Brain (tissue), 1 donor: ENCODE results near the genes ZCWPW1, SRRT and MUC3A.

DNA sequence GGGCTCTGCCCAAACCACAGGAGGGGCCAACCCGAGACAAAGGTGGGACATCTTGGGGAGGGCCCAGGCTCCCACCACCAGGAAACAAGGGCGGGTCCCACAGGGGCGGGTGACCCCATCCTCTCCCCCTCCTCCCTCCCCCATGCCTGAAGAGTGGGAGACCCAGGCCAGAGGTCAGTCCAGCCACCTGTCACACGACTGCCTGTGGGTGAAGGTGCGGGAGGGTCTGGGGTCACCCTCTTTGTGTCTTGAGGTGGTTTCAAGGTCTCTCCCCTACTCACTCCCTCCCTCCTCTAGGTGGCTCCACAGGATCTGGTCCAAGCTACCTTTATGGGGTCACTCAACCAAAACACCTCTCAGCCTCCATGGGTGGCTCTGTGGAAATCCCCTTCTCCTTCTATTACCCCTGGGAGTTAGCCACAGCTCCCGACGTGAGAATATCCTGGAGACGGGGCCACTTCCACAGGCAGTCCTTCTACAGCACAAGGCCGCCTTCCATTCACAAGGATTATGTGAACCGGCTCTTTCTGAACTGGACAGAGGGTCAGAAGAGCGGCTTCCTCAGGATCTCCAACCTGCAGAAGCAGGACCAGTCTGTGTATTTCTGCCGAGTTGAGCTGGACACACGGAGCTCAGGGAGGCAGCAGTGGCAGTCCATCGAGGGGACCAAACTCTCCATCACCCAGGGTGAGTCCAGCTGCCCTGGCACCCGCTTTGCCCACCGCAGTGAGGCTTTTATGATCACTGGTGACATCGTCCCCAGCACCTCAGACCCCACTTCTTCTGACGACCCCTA lies 658 bp downstream of the PILRA start:
- RRBS = no CpG with 5 or more reads among the region's 18 CpGs

GRCh38 chr7:100428173-100429236 lies at the start of gene ZCWPW1:
Gene ZCWPW1 (minus strand): TSS chr7:100428703.
- RRBS = no CpG with 5 or more reads among the region's 80 CpGs

GRCh38 chr7:100563304-100563832 lies 10.3 kb downstream of the SAP25 start:
- RRBS = no CpG with 5 or more reads among the region's 10 CpGs

GRCh38 chr7:100571899-100572438 lies 1.7 kb downstream of the SAP25 start:
- RRBS = no CpG with 5 or more reads among the region's 6 CpGs

GRCh38 chr7:100583072-100584173 lies 2.5 kb downstream of the LRCH4 start:
- RRBS = 66% methylated on average over 2 of the region's 29 CpGs

- RRBS = no CpG with 5 or more reads among the region's 13 CpGs
Measured at GRCh38 chr7:100640917-100641456, 365 bp downstream of the TFR2 start.

DNA sequence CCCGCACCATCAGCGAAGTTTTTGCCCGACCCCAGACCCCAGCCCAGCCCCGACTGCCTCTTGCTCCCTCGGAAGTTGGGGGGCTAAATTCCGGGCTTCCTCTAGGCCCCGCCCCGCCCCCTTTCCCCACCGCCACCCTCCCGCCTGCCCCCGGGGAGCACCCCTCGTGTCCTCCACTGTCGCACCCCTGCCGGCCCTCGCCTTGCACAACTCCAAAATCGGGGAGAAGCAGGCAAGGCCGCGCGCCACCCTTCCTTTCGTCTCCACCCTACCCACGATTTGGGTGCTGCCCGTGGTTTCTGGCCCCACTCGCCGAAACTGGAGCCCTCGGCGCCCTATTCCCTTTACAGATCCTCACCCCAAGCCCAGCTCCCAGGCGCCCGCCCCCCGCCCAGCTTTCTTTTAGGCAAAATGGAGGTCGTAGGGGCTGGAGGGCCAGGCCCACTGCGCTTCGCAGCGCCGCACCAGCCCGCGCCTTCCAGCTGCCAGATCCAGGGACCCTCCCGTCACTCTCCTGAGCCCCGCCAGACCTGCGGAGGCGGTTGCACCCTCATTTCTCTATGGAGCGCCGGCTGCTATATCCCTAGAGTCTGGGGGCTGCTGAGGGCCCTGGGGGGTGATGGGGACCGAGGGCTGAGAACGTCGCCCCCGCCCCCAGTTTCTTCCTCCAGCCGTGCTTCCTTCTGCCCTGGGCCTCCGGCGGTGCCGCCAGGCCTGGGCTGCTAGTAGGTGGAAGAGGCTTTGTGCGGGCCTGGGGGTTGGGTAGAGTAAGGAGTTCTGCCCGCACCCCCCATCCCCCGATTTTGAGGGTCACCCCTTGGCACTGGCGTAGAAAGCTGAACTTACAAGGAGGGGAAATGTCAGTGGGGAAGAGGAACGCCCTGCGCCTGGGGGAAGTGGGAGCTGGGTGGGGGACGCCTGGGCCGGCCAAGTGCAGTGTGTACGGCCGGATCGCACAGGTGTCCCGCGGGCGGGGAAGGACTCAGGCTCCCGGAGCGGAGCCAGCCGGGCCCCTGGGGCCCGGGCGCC lies 902 bp downstream of the GNB2 start:
- RRBS = 2% methylated on average over 14 of the region's 69 CpGs

DNA sequence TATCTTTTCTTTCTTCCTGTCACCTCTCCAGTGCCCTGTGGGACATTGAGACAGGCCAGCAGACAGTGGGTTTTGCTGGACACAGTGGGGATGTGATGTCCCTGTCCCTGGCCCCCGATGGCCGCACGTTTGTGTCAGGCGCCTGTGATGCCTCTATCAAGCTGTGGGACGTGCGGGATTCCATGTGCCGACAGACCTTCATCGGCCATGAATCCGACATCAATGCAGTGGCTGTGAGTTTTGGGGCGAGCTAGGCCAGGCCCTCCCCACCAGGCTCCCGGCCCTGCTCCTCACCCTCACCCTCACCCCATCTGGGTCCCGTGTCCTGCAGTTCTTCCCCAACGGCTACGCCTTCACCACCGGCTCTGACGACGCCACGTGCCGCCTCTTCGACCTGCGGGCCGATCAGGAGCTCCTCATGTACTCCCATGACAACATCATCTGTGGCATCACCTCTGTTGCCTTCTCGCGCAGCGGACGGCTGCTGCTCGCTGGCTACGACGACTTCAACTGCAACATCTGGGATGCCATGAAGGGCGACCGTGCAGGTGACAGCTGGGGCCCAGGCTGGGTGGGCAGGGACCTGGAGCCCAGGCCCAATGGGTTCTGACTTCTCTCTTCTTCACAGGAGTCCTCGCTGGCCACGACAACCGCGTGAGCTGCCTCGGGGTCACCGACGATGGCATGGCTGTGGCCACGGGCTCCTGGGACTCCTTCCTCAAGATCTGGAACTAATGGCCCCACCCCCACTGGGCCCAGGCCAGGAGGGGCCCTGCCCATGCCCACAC lies 4.7 kb downstream of the GNB2 start:
- RRBS = no CpG with 5 or more reads among the region's 39 CpGs

DNA sequence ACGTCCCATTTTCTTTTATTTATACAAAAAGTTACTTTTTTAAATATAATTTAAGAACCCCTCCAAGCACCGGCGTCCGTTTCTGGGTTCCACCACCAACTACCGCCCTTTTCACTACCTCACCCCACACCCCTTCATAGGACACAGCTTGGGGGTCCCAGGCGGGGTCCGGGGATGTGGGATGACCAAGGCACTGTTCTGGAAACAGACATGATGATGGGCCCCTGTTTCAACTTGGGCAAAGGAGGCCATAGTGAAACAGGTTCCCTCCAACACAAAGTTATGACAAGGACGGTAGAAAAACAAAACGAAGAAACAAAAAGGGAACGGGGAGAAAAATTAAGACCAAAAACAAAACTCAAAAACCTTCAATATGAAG lies 24.8 kb downstream of the EPHB4 start:
- RRBS = 92% methylated on average over 6 of the region's 10 CpGs

GRCh38 chr7:100874809-100875943 lies at the start of gene SRRT:
Gene SRRT (plus strand): TSS chr7:100875103.
- RRBS = 2% methylated on average over 12 of the region's 110 CpGs

GRCh38 chr7:100884720-100885073 lies 4.8 kb downstream of the UFSP1 start:
- RRBS = 89% methylated on average over 3 of the region's 12 CpGs

DNA sequence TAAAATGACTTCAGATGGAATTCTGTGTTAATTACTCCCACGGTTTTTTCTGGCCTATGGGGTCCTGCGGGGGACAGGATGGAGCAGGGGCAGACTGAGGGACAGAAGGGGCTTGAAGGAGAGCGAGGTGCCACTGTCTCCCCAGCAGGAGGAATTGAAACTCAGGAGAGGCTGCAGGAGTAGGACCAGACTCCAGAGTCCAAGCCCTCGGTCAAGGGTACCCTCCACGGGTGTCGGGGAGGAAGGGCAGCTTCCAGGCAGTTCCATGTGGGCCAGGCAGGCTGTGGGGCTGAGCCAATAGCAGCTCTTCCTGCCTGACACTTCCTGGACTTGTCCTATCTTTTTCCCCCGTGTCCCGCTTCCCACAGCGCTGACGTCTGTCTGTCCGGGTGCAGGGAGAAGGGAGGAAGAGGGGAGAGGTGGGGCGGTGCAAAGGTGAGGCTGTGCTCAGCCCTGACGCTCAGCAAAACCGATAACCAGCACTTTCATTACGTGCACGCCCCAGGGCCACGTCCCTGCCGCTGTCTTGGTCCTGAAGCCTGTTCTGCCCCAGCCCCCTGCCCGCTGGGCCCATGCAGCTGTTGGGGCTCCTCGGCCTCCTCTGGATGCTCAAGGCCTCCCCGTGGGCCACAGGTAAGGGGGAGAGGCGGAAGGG lies at the start of gene MUC3A:
MUC3A (plus strand) TSS at position 482 of the 655 bp plus-strand sequence.
- RRBS = no CpG with 5 or more reads among the region's 22 CpGs

DNA sequence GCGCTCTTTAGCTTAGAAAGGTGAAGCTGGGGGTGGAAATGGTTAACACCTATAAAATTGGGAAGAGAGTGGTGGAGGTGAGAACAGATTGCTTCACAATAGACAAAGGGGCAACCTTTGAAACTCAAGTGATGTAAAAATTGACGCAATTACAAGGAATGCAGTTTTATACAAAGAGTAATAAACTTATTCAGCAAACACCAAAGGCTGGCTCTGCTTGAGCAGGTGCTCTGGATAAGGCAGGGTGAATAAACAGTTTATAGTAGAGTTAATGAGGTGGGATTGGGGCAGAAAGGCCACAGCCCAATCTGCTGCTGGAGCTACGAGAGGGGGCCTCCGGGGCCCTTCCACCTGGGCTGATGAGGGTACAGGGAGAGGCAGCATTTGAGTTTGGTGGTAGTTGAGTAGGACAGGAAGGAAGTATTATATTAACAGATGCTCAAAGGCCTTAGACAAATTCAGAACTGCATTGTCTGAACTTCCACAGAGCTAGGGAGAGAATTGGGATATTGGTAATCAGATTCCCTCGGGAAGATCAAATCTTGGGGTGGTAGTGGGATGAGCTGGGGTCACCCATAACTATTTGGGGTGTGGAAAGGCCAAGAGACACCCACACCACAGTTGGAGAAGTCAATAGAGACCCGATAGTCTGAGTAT lies 6.1 kb downstream of the MUC12 start:
- RRBS = no CpG with 5 or more reads among the region's 6 CpGs

- RRBS = no CpG with 5 or more reads among the region's 4 CpGs
Measured at GRCh38 chr7:101126099-101126310, 899 bp upstream of the SERPINE1 start.

GRCh38 chr7:101137433-101138083 lies 10.7 kb downstream of the SERPINE1 start:
- RRBS = no CpG with 5 or more reads among the region's 11 CpGs

- RRBS = no CpG with 5 or more reads among the region's 18 CpGs
Measured at GRCh38 chr7:101138084-101138951, 11.4 kb downstream of the SERPINE1 start.

- RRBS = no CpG with 5 or more reads among the region's 1 CpG
Measured at GRCh38 chr7:101161027-101161349, 4.4 kb downstream of the VGF start.

DNA sequence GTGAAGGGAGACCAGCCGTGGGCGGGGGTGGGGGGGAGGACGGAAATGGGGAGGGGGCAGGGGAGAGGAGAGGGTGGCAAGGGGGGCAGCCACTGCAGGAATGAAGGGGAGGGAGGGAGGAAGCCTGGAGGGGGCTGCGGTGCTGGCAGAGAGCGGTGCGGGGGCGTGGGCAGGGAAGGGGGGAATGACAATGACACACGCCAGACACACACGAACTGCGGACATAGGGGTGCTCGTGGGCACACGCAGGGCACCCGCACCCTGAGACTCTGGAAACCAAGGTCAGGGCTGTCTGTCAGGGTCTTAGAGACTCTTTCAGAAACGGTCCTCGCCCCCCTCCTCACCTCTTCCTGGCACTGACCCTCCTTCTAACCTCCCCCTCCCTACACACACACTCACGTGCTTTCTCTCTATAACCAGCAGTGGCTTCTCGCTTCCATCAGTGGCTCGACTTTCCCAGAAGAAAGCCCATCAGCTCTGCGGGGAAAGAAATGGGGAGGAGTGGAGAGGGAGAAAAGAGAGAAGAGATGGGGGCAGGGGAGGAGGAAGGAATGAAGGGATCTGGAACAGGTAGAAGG lies 1.5 kb upstream of the VGF start:
- RRBS = no CpG with 5 or more reads among the region's 19 CpGs

DNA sequence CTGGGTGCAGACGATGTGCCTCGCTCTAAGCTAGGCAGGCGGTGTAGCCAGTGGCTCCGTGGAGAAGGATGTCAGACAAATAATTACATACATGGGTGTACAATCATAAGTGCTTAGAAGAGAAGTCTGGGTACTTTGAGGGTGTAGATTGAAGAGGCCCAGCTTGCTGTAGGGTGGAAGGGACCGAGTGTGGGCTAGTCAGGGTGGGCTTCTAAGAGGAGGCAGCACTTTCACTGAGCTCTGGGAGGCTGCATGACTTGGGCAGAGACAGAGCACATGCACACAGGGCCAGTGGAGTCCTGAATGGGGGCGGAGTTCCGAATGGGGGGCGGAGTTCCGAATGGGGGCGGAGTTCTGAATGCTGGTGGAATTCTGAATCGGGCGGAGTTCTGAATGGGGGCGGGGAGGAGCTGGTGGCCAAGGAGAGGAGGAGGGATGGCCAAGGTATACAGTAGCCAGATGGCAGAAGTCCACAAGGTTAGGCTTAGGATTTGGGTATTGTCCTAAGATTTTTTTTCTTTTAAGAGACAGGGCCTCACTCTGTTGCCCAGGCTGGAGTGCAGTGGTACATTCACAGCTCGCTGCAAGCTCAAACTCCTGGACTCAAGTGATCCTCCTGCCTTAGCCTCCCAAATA lies 74.5 kb downstream of the COL26A1 start:
- RRBS = no CpG with 5 or more reads among the region's 14 CpGs

DNA sequence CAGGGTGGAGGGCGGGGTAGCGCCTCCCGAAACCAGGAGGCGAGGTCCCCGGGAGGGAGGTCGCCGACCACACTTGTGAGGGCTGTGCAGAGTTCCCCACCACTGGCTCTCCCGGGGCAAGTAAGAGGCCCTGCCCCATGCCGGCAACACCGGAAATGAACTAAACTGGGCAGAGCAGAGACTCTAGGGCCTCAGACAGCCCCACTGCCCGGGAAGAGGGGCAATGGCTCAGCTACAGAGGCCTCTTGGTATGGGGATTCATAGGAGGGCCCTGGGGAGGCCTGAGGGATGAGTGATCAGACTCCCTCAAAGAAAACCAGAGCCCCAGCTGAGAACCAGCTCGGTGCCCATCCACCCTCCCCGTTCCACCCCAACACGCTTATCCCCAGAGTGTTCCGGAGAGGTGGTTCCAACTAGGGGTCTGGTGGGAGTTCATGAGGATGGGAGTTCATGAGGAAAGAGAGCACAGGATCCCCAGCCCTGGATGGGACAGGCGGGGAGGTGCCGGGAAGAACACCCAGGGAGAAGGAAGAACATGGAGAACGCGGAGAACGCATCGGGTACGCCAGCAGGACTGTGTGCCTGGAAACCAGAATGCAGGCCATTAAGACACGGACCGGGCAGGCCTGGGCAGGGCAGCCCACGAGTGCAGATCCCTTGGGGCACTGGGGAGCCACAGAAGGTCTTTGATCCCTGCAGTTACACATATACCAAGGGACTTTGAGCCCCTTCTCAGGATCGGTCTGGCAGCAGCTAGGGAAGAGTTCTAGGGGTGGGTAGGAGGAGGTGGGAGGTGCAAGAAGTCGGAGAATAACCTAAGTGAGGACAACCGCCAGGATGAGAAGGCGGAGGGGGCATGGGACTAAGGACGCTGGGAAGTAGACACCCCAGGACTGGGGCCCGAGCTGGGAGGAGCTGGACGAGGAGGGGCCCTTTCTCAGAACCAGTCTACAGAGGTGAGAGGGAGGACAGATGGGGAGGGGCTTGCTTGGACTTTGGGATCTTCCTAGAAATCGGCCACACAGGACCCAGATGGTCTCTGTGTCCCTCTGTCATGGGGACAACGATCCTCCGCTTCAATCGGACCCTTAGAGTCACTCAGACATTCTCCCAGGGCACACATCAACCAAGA lies 89.7 kb upstream of the MYL10 start:
- RRBS = 85% methylated on average over 10 of the region's 36 CpGs